Neural cell (in vitro differentiated cells): ENCODE data around the genes PGBD4, AQR and NANOGP8.

- RAMPAGE, long total RNA = no peak
Observed at GRCh38 chr15:32800598-32801023, 82.8 kb downstream of the GREM1 start.

DNA sequence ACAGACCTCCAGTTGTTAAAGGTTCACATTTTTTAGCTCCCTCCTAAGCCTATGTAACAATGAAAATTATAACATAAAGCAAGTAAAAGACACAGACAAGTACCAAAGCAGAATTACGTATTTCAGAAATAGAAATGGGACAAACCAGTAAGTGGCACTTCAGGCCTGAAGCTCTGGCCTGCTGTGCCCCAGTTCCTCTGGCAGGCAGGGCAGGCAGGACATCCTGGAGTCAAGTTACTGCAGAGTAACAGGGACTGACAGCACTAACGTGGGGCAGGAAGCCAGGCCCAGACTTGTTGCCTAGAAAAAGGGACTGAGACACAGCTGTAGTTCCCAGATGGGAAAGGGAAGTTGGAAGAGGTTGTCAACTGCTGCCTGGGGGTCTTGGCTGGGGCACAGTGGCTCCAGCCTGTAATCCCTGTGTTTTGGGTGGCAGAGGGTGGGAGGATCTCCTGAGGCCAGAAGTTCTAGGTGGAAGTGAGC is 172.0 kb downstream of the FMN1 start:
- RAMPAGE, long total RNA = no peak

DNA sequence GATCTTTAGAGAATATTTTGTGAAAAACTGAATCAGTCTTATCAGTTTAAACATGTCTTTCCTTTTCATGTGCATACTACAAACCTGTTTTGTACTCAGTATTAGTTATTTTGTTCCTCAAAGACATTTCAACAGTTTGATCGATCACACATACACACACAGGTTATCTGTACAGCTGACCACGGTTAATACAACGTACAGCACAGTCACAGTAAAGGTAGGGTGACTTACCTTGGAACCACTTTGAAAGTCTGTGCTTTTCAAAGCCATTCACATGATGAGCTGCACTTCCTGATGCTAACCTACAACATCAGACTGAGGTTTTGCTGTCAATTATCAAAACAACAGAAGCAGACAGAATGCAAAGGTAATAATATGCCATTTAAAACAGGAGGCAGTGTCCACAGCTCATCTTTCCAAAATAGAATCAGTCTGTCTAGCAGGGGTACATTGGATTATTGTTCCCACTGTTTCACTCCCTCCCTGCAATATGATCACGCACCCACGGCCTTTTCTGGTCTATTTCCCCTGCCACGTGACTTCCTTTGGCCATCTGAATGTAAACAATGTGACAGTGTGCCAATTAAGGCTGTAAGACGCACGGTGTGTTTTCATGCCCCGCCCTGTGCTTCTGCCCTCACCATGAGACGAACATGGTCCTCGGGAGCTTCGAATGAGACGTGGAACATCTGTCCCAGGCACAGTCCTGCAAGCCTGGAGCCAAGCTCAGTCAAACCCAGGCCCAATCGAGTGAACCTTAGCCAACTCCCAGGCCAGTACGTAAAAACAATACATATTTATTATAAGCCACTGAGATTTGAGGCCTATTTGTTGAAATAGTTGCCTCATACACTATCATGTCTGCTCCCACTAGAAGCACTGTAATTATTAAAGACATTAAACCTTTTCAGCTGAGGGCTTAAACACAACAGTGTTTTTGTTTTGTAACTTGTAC is 102.3 kb downstream of the FMN1 start:
- RAMPAGE, long total RNA = no peak

- RAMPAGE, long total RNA = no peak
Observed at GRCh38 chr15:34038218-34038888, 651 bp downstream of the AVEN start.

DNA sequence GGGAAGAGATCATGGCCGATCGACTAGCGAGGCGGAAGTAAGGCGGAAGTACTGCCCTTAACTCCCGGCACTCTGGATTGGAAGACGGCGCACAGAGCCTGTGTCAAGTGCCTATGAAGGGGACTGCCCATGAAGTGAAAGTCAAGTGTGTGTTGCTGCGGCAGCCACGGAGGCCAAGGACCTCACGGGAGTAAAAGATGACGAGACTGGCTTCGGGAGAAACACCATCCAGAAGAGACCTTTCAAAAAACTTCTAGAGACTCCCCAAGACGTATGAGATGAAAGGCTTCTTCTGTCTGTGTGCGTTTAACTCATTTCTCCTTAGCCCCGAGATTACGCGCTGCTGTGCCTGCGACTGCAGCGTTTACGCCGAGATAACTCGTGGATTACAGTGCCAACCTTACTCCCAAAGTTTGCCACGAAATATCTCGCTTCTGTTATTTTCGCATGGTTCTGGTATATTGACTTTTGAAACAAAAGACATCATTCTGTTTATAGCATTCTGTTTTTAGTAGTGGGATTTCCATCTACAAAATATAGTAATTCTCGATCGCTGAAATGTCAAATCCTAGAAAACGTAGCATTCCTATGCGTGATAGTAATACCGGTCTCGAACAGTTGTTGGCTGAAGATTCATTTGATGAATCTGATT is at the start of gene PGBD4:
PGBD4 (plus strand) TSS at position 110 of the 652 bp plus-strand sequence.
- RAMPAGE, long total RNA = no peak

GRCh38 chr15:34225147-34225849 is 482 bp downstream of the EMC4 start:
- RAMPAGE, long total RNA = no peak

- RAMPAGE, long total RNA = no peak
Observed at GRCh38 chr15:34365802-34366851, 869 bp downstream of the LPCAT4 start.

DNA sequence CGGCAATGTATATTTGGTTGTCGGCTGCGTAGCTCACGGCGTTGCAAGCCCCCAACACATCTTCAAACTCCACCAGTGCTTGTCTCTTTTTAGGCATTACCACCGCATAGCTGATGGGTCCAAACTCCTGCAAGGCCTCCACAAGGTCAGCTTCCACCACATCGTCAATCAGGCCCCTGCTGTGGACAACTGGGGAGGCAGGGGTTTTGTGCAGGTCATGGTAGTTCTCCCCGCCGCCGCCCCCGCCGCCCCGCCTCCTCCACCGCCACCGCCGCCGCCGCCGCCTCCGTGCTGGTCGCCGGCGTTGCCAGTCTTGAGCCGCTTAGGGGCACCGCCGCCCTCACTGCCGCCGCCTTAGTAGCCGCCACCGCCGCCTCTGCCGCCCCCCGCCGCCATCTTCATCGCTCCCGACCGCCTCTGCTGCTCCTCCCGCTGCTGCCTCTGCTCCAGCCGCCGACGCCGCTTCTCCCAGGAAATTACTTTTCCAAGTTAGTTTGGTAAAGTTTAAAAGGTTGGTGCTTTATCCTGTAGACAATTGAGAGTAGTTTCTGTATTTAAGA is 52.7 kb upstream of the GOLGA8A start:
- RAMPAGE, long total RNA = no peak

DNA sequence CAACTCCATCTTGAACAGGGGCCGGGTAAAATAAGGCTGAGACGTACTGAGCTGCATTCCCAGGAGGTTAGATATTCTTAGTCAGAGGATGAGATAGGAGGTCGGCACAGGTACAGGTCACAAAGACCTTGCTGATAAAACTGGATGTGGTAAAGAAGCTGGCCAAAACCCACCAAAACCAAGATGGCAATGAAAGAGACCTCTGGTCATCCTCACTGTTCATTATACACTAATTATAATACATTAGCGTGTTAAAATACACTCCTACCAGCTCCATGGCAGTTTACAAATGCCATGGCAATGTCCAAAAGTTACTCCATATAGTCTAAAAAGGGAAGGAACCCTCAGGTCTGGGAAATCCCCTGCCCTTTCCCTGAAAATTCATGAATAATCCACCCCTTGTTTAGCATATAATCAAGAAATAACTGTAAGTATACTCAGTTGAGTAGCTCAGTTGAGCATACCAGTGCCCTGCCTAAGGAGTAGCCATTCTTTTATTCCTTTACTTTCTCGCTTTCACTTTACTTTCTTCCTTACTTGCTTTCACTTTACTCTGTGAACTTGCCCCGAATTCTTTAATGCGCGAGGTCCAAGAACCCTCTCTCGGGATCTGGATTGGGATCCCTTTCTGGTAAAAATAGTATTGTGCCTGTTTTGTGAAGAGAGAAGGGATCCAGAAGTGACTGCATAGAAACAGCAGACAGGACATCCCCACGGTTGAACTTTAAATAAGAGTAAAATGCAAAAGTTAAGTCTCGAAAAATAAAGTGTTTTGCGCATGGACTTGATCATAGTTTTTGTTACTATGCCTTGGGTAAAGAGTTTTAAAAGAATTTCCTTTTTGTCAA is 73.0 kb upstream of the GOLGA8B start:
- RAMPAGE, long total RNA = no peak

DNA sequence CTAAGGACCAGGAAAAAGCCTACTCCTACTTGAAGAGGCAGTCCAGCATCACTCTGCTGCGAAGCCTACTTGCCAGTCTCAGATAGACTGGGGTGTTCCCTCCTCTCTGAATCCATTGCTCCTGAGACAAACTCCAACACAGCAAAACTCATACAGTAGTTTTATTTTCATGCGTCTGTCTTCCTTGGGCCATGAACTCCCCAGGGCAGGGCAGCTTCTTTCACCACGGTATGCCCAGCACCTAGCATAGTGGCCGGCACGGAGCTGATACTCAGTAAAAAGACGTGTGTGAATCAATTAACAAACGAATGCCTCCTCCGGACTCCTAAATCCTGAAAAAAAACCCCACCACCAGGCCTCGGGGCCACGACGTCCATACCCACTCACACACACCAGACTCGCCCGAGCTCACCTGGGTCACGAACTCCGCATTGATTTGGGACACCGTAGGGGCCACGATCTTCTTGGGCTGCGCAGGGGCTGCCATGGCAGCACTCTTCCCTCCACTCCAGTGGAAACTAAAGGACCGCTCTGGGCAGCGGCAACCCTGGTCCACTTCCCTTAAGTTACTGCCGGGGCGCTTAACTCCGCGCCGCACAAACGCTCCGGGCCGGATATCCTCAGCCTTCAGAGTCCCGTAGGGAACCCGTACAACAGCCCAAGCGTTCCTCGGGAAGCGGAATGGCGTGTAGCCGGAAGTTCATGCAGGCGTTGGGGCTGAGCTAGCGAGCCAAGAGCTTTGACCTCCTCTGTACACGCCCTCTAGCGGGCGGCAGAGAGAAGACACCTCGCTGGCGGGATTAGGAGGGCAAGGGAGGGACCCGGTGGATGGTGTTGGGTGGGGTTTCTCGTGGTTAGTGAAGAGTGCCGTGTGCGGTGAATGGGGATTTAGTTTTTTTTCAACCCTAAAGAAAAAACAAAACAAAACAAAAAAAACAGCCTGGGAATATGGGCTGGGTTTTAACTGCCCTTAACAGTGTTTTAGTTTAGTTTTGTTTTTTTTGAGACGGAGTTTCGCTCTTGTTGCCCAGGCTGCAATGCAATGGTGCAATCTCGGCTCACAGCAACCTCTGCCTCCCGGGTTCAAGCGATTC is at the start of gene AQR:
AQR (minus strand) TSS at position 616 of the 1,094 bp plus-strand sequence.
- RAMPAGE, long total RNA = start-site peak on the minus strand centred at position 579 of the sequence, 51 bp wide, 240 and 209 reads in 2 replicates

- RAMPAGE, long total RNA = no peak
Observed at GRCh38 chr15:35084893-35085349, at the start of gene NANOGP8. Gene NANOGP8, minus strand, starts transcription at chr15:35085295.

DNA sequence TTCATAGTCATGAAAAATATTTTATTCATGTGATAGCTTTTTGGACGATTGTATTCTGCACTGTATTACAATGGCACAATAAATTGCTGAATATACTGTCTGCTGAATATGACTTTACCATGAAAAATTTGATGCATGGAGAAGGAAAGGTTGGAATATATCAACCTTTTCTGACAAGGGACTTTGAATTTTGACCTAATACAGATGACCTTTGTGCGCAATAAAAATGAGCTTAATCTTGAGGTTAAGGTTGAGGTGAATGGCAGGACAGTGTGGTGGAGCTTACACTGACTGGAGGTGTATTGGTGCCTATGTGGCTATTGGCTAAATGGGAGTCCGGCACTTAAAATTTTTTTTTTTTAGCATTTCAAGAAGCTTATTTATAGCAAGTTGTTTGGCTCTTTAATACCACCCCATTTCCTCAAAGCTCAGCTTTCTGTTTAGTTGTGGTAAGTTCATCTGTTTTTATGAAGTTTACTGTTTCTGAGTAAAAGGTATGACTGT is 15.1 kb downstream of the CDIN1 start:
- RAMPAGE, long total RNA = no peak

- RAMPAGE, long total RNA = no peak
Observed at GRCh38 chr15:36882587-36883039, 217.7 kb downstream of the MEIS2 start.

- RAMPAGE, long total RNA = no peak
Observed at GRCh38 chr15:36985031-36986038, 115.0 kb downstream of the MEIS2 start.

GRCh38 chr15:37000588-37001198 is 99.7 kb downstream of the MEIS2 start:
- RAMPAGE, long total RNA = no peak

GRCh38 chr15:37001257-37001800 is 99.0 kb downstream of the MEIS2 start:
- RAMPAGE, long total RNA = no peak

- RAMPAGE, long total RNA = no peak
Observed at GRCh38 chr15:37024221-37024991, 75.9 kb downstream of the MEIS2 start.

- RAMPAGE, long total RNA = start-site peak on the plus strand at chr15:37096305-37096367, 8 and 11 reads in 2 replicates
Observed at GRCh38 chr15:37095739-37096836, 4.3 kb downstream of the MEIS2 start.

GRCh38 chr15:37558209-37558613 is 376.2 kb upstream of the TMCO5A start:
- RAMPAGE, long total RNA = no peak

- RAMPAGE, long total RNA = no peak
Observed at GRCh38 chr15:37619362-37619870, 315.0 kb upstream of the TMCO5A start.